BJ (cell line): ENCODE results near the genes RBM8A and ACP6.

DNA sequence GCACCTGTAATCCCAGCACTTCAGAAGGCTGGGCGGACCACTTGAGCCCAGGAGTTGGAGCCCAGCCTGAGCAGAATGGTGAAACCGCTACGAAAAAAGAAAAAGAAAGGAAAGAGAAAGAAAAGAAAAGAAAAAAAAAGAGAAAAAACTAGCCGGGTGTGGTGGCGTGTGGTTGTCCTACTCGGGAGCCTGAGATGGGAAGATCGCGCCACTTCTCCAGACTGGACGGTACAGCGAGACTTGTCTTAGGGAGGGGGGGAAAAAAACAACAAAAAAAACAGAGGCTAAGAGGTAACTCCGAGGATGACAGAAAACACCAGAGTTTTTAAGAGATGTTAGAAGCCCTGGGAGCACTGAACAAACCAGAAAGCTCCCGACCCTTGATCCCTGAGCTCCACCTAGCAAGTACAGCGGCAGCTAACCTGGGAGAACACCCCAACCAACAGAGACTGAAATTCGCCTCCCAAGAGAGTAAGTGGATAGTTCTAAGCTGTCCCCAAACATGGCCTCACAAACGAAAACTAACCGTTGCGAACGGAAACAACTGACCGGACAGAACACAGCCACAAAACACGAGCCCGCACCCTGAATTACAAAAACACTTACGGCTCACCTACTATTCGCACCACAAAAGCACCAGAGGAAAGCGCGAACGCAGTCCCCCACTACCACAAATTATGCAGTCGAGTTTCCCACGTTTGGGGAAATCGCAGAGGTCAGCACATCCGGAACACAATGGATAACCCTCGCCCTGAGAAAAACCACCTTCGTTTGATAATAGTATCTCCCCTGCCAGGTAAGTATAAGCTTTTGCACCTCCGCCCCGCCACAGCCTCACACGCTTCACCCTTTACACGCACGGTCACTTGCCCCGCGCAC is 39.1 kb upstream of the PPIAL4A start:
- CAGE, long polyA plus RNA, result no peak
- RRBS, result no CpG with 5 or more reads among the region's 39 CpGs

- CAGE, long polyA plus RNA, result no peak
- RRBS, result no CpG with 5 or more reads among the region's 33 CpGs
These were observed 62.7 kb downstream of the PPIAL4A start for GRCh38 chr1:120952197-120952780.

GRCh38 chr1:121538125-121538644 is 353.4 kb downstream of the SRGAP2C start:
- CAGE, long polyA plus RNA, result no peak
- RRBS, result no CpG with 5 or more reads among the region's 16 CpGs

DNA sequence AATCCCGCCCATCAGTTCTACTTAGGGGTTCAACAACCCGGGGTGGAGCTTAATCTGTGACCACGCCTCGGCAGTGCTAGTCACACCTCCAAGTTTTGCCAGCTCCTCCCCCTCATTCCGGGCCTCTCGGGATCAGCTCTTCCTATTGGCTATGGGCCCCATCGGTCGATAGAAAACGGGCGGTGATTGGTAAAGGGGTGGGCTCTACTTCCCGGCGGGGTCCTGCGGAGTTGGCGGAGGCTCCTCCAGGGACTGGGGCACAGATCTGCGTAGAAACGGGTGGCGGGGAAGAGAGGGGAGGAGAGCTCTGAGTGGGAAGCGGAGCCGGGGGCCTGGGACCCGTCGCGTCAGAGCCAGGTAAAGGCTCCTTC is 609 bp upstream of the FAM72C start:
- CAGE, long polyA plus RNA, result no peak
- RRBS, result no CpG with 5 or more reads among the region's 22 CpGs

DNA sequence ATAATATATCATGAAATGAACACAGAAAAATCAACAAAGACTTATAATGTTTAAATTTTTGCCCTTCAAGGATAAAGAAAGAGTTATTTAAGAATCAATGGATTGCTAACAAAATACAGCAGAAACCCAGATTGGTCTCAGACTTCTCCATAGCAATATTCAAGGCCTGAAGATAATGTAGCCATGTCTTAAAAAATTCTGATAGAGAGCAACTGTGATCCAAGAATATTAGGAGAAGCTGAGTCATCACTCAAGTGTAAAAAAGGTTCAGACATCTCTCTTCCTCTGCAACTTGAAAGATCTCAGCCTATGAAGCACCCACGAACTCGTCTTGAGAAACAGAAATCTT is 85.3 kb downstream of the SRGAP2B start:
- CAGE, long polyA plus RNA, result no peak
- RRBS, result no CpG with 5 or more reads among the region's 2 CpGs

DNA sequence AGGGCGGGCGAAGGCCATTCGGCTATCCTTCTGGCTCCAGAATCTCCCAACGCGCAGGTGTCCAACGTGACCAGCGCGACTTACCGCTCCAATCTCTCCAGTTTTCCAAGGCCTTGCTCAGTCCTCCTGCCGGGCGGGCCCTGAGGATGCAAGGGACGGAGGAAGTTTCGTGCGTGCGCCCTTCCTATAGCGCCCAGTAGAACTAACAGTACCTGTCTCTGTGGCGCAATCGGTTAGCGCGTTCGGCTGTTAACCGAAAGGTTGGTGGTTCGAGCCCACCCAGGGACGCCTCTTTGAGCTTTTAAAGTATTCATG is 45.5 kb upstream of the PPIAL4D start:
- CAGE, long polyA plus RNA, result no peak
- RRBS, result no CpG with 5 or more reads among the region's 24 CpGs

DNA sequence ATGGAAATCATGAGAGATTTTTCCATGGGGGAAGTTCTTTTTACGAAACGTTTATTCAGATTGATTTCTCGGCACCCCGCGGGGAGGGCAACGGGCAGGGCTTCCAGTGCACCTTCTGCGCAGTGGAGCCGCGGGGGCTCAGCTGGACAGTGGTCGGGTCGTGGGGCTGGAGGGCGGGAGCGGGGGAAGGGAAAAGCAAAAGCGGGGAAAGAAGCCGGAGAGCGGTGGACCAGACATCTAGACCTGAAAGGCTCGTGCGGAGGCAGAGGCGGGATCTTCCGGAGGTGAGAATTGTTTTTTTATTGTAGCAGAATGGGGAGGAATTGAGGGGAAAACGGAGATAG is 50.6 kb upstream of the NBPF20 start:
- CAGE, long polyA plus RNA, result no peak
- RRBS, result no CpG with 5 or more reads among the region's 21 CpGs

DNA sequence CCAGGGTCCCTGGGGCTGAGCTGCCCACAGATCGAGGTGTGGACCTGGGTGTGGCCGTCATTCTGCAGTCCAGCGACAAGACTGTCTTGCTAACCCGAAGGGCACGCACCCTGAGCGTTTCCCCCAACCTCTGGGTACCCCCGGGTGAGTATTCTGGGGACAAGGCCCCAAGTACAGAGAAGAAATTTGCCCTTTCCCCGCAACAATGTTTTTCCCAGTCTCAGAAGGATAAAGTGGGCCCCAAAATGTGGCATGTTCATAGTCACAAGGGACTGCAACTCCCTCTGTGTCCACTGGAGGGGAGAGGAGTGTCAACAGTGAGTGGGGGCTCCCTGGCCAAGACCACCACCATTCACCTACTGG is 604 bp downstream of the NUDT17 start:
- CAGE, long polyA plus RNA, result no peak
- RRBS, result no CpG with 5 or more reads among the region's 8 CpGs

DNA sequence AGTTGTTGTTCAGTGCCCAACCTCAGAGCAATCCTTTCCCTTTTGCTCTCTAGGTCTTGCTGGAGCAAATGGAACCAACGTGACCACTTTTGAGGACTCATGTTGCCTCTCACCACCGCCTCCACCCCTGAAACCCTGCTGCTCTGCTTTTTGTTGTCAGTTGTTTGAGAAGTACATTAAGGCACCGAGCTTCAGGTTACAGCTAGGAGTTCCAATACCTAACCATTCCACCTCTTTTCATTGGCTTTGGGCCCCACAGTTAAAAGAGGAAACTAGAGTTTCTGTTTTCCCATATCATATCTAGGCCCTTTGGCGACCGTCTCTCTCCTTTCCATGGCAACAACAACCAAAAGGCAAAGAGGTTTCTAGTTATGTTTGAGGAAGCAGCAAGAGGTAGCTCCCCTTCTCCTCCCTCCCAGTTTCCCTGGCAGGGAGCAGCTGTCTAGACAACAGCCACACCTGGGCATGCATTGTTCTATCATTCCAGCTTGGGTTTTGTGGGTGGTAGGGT is 5.9 kb downstream of the ANKRD35 start:
- CAGE, long polyA plus RNA, result no peak
- RRBS, result no CpG with 5 or more reads among the region's 5 CpGs

DNA sequence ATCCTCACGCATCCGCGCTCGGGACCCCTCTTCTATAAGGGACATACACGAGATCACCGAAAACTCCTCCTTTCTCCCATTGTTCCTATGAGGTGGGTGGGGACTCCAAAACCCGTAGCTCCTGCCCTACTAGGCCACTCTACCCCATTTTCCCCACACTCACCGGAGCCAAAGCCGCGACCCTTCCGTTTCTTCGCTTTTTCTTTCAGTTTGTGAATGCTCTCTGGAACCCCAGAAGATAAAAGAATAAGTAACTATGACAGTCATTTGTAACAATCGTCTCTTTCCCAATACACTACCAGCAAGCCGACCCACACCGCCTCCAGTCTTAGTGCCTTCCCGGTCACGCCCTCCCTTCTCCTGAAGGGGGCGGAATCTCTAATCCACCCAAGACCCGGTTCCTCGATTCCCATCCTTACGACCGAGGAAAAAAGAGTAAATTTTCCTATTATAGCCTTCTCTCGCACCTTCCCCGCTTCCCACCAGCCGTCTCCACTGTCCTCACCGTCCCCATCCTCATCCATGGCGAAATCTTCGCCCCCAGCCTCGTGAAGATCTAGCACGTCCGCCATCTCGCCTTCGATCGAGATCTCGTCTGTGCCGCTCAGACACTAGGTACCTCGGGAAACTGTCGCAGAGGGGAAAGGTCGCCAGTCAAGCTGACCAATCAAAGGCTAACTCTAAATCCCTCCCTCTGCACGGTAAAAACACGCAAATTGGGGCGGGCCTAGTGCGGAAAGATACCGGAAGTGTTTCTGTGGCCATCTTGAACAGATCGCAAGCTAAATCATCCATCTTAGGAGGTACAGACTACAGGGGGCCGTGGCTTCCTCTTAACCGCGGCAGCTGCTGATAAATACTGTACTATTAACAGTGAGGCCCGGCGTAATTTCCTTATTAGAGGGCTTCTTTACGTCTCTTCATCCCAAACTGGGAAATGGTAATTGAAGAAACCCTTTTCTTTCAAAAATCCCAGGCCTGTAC is at the start of gene RBM8A:
Gene RBM8A, minus strand, starts transcription at position 630 of the 984 bp plus-strand sequence.
- CAGE, long polyA plus RNA, result no peak
- RRBS, result no CpG with 5 or more reads among the region's 51 CpGs

DNA sequence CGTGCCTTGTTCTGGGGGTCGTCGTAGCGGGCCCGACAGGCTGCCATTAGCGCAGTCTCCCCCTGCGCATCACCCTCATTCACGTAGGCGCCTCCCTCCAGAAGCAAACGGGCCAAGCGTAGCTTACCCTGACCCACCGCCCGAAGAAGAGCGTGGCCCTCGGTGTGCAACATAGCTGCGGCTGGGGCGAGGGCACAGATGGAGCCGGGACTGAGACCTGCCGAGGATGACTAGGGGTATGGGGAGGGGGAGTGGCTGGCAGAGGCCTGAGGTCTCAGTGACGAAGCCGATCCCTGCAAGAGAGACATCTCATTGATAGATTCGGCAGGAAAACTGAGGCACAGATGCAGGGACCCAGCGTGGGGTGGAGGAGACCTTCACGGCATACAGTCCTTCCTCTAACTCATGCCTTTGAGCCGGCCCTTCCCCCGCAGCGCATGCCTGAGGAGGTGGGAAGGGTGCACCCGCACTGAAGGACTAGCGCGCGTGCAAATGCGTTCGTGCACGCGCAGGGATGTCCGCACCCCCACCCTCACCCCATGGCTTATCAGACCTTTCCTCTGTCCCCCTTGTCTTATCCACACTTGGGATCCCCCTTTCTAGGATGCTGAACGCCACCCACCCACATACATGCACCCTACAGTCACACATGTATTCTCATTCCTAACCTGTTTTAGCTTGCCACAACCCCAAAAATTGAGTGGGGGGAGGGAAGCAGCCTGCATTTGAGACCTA is 2.6 kb downstream of the ANKRD34A start:
- CAGE, long polyA plus RNA, result no peak
- RRBS, result no CpG with 5 or more reads among the region's 37 CpGs

DNA sequence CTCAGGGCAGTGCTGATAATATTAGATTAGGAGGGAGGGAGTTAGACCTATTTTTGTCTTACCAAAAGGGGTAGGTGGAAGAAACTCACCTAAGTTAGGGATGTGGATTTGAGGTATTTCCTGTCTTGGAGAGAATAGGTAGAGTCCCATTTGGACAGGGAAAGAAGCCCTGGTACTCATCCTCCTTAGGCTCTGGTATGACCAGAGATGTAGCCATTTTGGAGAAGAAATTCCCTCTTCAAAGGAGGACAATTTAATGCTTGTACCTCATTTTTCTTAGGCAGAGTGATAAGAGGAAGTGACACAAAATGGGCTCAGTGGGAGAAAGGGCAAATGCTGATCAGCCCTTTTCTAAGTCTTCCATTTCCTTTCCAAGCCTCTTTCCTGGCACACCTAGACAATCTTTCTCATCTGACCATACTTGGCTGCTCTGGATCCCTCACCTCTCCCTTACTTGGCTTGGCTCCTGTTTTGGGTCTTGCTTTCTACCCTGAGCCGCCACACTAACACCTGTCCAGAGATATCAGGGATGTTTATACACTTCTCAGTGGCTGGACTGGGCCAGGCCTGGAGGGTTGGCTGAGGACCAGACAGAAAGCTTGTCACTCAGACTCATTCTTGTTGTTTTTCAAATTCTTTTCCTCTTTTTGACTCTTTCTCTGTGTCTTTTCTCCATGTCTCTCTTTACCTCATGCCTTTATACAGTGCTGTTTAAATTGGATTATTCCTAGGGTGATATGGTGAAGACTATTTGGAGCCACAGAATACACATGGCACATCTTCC is 13.2 kb downstream of the TXNIP start:
- CAGE, long polyA plus RNA, result no peak
- RRBS, result no CpG with 5 or more reads among the region's 1 CpG

DNA sequence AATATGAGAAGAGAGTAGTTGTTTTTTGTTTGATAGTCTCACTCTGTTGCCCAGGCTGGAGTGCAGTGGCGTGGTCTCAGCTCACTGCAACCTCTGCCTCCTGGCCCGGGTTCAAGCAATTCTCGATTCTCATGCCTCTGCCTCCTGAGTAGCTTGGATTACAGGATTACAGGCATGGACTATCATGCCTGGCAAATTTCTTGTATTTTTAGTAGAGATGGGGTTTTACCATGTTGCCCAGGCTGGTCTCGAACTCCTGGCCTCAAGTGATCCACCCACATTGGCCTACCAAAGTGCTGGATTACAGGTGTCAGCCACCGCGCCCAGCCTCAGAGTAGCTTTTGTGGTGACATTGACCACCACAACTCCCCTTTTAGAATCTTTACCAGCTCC is 5.2 kb downstream of the HJV start:
- CAGE, long polyA plus RNA, result no peak
- RRBS, result no CpG with 5 or more reads among the region's 6 CpGs

GRCh38 chr1:146472263-146472905 is 127.8 kb upstream of the PPIAL4H start:
- CAGE, long polyA plus RNA, result no peak
- RRBS, result no CpG with 5 or more reads among the region's 38 CpGs

GRCh38 chr1:146940365-146940629 is 2.2 kb downstream of the NBPF12 start:
- CAGE, long polyA plus RNA, result no peak
- RRBS, result no CpG with 5 or more reads among the region's 4 CpGs

DNA sequence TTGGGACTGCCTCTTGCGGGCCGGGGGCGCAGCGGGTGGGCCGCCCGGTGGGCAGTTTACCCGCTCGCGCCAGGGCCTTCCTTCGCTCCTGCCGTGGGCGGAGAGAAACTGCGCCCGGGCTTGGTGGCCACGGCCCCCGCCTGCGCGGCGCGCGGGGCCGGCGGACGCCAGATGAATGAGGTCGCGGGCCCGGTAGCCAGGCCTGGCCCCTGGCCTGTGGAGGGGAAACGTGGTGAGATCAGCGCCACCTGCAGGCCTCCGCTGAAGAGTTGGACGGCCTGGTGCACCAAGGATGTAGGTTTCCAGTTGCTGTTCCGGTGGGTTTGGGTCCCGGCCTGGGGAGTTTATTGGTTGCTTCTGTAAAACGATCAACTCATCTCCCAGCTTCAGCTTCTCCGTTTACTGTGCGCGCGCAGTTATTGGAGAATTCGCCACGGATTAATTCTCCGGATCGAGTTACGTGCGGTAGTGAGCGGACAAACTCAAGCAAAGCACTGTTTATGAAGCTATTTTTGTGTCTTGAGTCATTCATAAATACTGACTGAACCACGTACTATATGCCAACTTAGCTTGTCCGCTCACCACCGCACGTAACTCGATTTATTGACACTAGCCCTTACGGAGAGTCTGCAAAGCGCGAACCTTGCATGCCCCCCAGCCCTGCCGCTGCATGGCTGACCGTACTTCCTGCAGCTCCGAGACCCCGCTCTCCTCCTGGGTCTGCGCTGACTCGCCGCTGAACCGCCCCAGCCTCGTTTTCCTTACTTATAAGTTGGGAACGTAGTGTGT is 584 bp downstream of the CHD1L start:
- CAGE, long polyA plus RNA, result no peak
- RRBS, result under 1% methylated on average over 24 of the region's 63 CpGs

GRCh38 chr1:147279918-147280400 is 37.5 kb downstream of the CHD1L start:
- CAGE, long polyA plus RNA, result no peak
- RRBS, result no CpG with 5 or more reads among the region's 3 CpGs

DNA sequence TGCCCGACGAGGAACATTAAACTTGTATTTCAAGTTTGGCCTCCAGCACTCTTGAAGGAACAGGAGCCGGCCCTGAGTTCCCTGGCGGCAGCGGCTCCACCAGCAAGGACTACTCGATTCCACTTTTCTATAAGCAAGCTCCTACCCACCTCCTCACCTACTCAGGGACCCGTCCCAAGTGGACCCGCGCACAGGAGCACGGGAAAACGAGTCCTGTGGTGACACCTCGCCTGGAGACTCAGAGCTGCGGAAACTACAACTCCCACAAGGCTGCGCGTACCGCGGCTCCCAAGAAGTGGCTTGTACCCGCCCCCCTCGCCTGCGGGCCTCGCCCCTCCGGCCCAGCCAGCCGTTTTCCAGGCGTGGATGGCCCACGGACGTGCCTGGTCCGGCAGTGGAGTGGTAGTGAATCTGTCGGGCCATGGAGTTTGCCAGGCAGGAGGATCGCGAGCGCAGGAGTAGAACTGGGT is at the start of gene ACP6:
Gene ACP6, minus strand, starts transcription at position 181 of the 470 bp plus-strand sequence.
- CAGE, long polyA plus RNA, result no peak
- RRBS, result under 1% methylated on average over 9 of the region's 31 CpGs

GRCh38 chr1:147676219-147677291 is 6.2 kb upstream of the ACP6 start:
- CAGE, long polyA plus RNA, result no peak
- RRBS, result no CpG with 5 or more reads among the region's 6 CpGs

DNA sequence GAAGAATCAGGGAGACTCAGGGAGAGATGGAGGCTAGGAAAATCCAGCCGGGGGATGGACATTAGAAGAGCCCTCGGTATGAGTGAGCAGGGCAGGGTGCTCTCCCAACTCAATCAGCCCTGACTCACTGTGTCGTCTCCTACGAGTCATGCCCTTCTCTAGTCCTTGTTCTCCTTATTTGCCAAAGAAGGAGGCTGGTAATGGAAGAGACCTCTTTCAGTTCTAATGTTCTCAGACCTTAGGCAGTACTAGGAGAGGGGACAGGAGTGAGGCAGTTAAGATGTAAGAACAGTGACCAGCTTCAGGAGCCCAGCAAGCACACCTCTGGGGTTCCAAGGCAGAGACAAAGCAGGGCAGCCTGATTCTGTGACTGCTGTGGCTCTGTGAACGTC is 10.9 kb upstream of the GJA5 start:
- CAGE, long polyA plus RNA, result no peak
- RRBS, result no CpG with 5 or more reads among the region's 5 CpGs